Choroid plexus epithelial cell (primary cell): ENCODE measurements around the genes TMEM69, RAD54L and KNCN.

DNA sequence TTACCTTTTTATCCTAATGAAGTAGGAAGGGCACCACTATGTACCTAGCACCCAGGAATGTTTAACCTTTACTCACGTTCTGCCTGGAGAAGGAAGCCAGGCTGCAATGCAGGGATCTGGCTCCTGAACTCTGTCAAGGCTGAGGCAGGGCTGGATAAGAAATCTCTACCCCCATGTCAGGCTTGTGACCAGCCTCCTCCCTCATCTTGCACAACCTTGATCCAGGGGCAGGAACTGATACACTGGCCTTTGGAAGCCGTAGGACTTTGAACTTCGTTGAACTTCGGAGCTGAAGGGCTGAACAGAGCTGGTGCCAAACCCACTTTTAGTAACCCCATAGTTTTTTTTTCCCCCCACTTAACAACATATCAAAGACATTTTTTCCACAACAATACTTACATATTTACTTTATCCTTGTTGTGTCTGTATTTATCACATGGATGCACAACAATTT is 8.0 kb upstream of the AKR1A1 start:
- RRBS = no CpG with 5 or more reads among the region's 4 CpGs

- RRBS = 32% methylated on average over 13 of the region's 31 CpGs
Observed at GRCh38 chr1:45622532-45622924, 1.3 kb downstream of the CCDC17 start.

- RRBS = no CpG with 5 or more reads among the region's 9 CpGs
Observed at GRCh38 chr1:45650278-45651725, 26.9 kb upstream of the CCDC17 start.

- RRBS = no CpG with 5 or more reads among the region's 5 CpGs
Observed at GRCh38 chr1:45651726-45652161, 27.9 kb upstream of the CCDC17 start.

- RRBS = no CpG with 5 or more reads among the region's 27 CpGs
Observed at GRCh38 chr1:45687971-45688935, at the start of gene TMEM69. TMEM69 (plus strand) TSS chr1:45688181.

DNA sequence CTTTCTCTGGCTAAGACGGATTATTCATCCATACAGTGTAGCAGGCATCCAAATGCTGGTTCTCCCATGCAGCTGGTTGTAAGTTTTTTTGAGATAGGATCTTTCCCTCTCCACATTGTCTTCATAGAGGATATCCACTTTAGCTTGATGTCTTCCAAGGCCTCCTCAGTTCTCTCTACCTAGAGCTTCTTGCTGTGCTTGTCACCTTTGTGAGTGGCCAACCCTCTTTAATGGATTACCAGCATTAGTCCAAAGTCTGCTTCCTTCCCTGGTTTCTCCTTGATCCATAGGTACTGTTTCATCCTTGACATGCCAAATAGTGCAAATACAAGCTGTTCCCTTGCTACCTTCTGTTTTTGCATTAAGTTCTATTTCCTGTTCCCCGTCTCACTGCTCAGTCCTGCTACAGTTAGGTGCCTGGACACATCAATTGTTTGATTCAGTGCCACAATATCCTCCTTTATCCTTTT is 19.2 kb downstream of the MAST2 start:
- RRBS = no CpG with 5 or more reads among the region's 2 CpGs

DNA sequence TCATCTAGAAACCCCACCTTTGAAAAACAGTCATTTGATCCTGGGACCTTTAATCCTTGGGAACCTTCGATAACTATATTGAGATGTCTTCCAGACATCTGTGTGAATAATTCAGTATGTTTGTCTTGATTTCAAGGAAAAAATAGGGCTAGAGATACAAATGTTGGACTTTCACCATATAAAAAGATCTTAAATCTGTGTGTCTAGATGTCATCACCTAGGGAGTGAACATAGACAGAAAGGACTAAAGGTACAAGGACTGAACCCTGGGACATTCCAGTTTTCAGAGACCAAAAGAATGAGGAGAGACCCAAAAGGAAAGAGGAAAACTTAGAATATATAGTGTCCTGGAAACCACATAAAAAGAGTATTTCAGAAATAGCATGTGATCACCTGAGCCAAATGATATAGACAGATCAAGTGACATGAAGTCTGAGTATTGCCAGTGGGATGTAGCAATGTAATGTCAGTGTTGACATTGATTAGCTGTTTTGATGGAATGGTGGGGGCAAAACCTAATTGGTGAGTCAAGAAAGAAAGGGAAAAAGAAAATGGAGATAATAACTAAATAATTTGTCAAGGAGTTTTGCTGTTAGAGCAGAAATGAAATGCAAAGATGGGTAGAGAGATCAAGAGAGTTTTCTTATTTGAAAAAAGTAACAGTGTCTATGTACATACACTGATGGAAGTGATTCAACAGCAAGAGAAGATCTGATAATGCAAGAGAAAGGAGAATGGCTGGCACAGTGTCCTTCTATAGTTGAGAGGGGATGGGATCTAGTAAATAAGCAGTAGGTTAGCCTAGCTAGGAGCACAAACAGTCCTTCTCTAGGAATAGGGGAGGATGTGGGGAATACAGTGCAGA is 158.8 kb downstream of the PIK3R3 start:
- RRBS = no CpG with 5 or more reads among the region's 1 CpG

- RRBS = no CpG with 5 or more reads among the region's 18 CpGs
Observed at GRCh38 chr1:46036525-46037708, 95.5 kb downstream of the PIK3R3 start.

GRCh38 chr1:46247559-46248685 is at the start of gene RAD54L:
RAD54L (plus strand) TSS chr1:46247763.
- RRBS = 4% methylated on average over 7 of the region's 44 CpGs

DNA sequence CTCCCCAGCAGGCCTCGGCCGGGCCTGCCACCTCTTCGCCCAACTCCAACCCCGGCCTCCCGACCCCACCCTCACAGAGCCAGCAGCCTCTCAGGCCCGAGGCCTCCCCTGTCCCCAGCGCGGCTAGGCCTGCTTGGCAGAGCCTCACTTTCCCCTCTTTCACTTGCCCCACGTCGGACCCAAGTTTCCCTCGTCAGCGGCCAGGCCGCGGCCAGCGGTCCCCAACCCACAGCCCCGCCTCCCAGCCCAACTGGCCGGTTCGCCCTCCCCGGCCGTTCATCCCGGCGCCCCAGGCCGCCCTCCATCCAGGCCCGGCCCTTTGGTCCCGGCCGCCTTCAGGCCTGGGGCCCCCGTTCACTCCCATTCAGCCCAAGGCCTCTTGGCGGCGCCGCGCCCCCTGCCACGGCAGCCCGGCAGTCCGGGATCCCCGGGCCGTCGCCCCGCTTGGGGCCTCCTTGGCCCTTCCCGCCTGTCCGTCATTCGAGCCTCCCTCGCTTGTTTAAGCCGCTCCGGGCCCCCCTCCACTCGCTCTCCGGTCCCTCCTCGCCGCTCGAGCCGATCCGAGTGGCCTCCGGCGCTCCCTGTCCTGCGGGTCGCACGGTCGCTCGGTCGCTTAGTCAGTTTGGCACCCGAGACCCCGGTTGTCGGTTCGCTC is 1.5 kb downstream of the LRRC41 start:
- RRBS = under 1% methylated on average over 35 of the region's 63 CpGs

- RRBS = no CpG with 5 or more reads among the region's 25 CpGs
Observed at GRCh38 chr1:46442361-46443316, 47.0 kb upstream of the DMBX1 start.

DNA sequence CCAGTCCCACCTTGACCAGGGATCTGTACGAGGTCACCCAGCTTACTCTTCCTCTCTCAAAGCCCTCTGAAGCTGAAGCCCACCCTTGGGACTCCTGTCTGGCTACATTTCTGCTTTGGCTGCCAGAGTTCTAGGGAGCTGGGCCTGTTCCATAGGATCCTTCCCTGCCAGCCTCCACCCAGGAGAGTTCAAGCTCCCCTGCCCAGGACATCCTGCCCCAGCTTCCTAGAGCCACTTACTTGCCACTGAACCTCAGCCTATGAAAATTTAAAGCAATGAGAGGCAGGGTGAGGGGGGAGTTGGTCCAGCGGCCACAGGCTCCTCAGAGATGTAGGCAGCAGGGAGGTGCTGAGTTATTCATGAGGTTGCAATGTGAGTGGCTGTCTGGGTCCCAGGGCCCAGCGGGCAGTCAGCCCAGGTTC is at the start of gene KNCN:
Gene KNCN, minus strand, starts transcription at position 240 of the 422 bp plus-strand sequence.
- RRBS = no CpG with 5 or more reads among the region's 3 CpGs

DNA sequence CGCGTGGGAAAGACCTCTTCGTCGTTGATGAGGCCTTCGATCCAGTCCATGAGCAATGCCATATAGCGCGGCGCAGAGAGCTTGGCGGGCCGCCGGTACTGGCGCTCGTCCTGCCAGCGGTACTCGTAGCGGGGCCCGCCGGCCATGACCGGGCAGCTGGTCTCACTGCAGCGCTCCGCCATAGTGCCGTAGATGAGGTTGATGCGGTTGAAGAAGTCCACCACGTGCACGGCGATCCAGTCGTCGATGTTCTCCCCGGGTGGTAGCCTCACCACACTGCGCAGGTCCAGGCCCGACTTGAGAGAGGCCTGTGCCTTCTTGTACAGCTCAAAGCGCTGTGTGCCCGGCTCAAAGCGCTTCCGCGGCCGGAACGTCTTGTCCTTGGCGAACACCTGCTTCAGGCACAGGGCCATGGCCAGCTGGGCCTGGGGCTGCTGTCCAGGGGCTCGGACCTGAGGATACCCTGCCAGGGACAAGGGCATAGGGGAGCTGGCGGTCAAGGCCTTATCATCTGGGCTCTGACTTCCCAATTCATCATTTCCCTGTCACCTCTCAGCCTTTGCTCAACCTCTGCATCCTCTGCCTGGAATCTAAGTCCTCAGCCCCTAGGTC is 3.6 kb downstream of the MOB3C start:
- RRBS = 95% methylated on average over 17 of the region's 41 CpGs

DNA sequence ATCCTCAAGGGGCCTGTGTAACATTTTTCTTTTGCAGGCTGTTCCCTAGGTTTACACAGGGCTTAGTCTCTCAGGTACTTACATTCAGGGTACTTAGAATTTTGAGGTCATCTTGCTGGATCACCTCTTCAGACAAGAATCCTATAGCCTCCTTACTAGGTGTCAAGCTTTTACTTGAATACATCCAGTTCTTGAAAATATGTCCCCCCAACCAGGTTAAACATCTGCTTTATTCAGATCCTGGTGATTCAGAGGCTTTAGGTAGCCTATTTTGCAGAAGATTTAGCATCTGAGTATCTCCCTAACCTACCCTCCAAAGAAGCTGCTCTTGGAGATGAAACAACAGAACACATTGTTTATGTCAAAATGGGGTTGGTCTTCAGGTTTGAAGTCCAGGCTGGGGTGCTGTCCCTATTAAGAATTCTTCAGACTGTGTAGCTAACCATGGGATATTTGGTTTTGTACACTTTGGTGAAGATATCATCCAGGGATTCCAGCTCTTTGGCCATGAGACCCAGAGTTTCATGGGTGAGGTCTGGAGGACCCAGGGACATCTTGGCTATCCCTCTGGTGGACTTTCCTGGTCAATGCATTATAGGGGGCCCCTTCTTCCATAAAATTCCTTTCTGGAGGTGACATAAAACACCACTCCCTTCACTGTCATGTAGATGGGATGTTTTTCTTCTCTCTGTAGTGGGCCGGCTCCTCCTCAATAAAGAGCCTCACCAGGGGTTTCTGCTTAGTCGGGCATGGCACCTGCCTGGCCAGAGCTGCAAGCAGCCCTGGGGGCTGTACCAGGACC is 2.4 kb downstream of the ATPAF1 start:
- RRBS = no CpG with 5 or more reads among the region's 2 CpGs

DNA sequence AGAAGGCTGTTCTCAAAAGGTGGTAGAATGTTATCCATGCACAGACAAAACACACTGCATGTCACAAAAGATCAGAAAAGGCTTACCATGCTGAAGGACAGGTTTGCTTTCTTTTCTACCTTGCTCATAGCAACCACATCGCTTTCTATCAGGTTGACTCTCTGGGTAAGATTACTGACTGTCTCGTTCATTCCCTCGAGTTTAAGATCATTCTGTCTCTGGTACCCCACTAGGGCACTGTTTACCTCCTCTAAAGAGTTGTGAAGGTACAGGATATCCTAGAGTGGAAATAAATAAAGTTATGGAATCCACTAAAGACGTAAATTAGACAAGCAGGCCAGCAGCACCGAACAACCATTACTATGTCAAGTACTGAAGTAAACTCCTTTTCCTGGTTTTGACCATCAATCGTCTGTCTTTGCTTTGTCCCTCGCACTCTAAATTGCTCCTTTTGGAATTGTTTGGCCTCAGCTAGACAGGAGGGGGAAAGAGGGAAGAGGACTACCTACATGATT is 16.7 kb downstream of the TEX38 start:
- RRBS = no CpG with 5 or more reads among the region's 7 CpGs

GRCh38 chr1:46716292-46716550 is 2.7 kb downstream of the EFCAB14 start:
- RRBS = no CpG with 5 or more reads among the region's 4 CpGs

GRCh38 chr1:46754515-46755089 is 35.7 kb upstream of the EFCAB14 start:
- RRBS = no CpG with 5 or more reads among the region's 4 CpGs

- RRBS = no CpG with 5 or more reads among the region's 5 CpGs
Observed at GRCh38 chr1:46857384-46857910, 58.6 kb downstream of the CYP4B1 start.

GRCh38 chr1:46940261-46940681 is 1.0 kb downstream of the CYP4A11 start:
- RRBS = 87% methylated on average over 2 of the region's 7 CpGs